Occipital lobe (tissue), 2 donors: ENCODE data around the gene MAF.

DNA sequence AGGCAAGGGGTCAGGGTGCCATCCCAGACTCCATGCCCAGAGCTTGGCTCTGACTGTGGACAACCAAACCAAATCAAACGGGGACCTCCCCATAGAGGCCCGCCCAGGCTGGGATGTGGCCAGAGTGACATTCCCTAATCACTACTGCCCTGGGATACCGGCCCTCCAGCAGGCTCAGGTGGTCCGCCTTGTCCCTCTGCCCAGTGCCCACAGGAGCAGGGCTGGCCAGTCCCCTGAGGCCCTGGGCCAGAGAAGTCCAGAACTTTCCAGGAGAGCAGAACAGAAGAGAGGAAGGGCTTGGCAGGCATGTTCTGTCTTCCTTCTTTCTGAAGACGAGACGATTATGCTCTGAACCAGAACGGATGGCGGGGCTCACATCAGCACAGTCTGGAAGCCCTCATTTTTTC lies 12.8 kb upstream of the BCAR1 start:
- RAMPAGE, long total RNA: no peak

DNA sequence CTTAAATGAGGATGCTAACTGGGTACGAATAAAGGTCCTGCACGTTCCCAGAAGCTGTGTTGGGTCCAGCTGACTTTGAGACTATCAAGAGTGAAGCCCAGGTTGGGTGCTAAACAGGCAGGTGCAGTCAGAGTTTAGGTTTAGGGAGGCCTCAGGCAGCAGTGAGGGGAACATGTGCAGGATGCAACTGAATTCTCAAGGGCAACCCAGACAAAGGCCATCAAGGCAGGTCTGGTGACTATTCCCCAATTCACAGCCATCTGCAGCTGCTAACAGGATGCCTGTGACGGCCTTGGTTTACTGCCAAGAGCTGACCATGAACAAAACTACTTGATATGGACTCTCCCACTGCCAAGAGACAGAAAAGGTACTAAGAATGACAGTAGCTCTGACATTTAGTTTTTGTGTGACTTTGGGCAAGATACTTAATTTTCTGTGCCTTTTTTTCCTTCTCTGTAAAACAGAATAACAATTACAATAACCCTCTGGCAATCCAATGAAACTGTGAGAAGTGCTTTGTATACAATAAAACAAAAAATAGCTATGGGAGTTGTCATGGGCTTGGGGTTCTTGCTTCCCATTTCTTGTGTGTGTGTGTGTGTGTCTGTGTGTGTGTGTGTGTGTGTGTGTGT lies 45.3 kb upstream of the BCAR1 start:
- RAMPAGE, long total RNA: no peak

GRCh38 chr16:75457068-75457365 lies 7.5 kb downstream of the TMEM170A start:
- RAMPAGE, long total RNA: no peak

DNA sequence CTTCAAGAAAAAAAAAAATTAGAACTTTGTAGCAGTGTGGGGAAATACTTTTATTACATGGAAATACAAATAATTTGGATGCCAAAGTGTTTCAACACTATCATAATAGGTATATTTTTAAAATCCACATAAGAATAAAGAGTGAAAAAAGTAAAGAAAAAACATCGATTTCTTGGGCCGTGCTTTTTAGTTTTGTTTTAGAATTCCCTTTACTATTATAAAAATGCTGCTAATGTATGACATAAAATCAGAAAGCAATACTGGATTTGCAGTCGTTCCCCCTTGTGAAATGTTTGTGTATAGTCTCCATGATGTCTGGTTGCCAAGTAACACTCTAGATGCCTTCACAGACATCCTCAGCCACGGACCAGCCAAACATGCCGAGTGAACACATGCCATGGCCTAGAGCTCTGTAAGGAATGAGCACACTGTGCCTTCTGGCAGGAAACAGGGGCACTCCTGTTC lies 6.5 kb upstream of the CHST6 start:
- RAMPAGE, long total RNA: no peak

DNA sequence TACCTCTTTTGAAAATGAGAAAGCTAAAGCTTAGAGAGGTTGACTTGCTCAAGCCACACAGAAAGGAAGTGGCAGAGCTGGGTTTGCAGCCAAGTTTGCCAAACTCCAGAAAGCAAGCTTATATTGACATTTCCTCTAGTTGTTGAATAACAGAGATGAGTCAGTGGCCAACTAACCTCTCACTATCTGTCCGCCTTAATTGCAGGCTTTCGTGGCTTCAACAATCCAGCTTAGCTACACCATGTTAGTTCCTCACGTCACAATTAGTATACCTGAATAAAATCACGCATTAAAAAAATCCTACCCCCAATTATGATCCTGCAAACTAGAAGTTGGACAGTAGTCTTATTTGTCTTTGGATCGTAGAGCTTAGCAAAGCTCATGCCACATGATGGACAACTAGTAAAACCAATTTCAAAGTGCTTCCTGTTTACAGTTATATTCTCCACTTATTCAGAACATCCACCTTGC lies 151.7 kb downstream of the CNTNAP4 start:
- RAMPAGE, long total RNA: no peak

DNA sequence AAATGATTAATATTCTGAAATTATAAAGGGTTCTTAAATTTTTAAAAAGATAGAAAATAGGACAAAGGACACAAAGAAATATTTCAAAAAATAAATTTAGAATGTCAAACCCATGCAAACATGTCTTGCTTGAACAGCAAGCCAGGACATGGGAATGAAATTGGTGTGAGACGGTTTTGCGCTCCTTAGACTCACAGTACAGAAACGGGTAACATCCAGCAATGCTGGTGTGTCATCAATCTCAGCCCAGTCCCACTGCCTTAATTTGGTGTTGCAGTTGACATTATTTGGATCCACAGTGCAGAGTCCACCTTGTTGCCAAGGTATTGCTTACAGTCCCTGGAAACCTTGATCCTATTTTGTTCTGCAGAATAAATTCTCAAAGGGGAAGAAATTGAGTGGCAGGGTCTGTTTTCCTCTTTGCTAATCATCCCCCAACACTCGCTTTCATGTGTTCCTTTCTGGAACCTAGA lies 311.6 kb upstream of the MON1B start:
- RAMPAGE, long total RNA: no peak

GRCh38 chr16:77190107-77190820 lies 726 bp upstream of the MON1B start:
- RAMPAGE, long total RNA: no peak

- RAMPAGE, long total RNA: no peak
Measured at GRCh38 chr16:77236094-77236521, 36.9 kb downstream of the SYCE1L start.

GRCh38 chr16:77656792-77657494 lies 65.4 kb upstream of the NUDT7 start:
- RAMPAGE, long total RNA: no peak

GRCh38 chr16:78002730-78003087 lies 19.6 kb upstream of the CLEC3A start:
- RAMPAGE, long total RNA: no peak

GRCh38 chr16:78292514-78293044 lies 193.1 kb downstream of the WWOX start:
- RAMPAGE, long total RNA: no peak

DNA sequence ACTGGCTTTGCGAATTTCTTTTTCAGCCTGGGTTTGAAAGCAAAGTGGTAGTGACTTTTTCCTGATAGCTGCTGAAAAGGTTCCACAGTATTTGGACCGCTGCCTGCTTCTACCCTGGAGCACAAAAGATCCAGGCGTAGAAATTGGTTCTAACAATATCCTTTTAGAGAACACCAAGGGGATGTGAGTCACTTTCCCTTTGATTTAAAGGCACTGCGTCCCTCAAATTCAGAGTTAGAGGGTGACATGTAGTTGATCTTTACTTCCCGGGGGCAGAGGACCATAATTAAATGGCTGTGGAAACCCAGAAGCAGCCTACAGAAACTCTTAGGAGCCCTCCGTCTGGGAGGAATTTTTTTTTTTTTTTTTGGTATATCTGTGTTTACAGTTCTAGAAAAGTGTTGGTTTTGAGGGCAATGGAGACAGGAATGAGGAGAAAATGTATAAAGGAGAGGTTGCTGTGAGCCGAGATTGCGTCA lies 218.5 kb downstream of the WWOX start:
- RAMPAGE, long total RNA: no peak

DNA sequence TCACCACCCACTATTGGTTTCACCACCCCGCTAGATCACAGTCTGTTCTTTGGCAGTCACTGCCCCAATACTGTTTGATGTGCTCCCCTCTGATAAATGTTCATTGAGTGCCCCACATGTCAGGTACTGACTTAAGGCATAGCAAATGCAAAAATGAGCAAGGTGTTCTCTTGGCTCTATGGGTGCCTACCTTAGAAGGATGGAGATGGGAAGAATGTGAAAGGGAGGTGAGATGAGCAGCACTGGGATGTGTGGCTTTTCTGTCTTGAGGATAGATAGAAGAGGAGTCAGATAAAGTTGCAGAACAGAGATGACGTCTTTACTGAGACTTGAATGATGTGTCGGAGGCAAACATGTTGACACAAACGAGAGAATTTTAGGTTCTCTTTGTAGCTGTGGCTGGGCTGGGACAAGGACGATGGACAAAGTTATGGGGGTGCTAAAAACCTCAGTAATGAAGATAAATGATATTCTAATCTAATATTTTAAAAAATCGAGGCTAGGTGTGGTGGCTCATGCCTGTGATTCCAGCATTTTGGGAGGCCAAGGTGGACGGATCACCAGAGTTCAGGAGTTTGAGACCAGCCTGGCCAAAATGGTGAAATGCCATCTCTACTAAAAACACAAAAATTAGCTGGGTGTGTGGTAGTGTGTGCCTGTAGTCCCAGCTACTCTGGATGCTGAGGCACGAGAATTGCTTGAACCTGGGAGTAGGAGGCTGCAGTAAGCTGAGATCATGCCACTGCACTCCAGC lies 355.6 kb downstream of the WWOX start:
- RAMPAGE, long total RNA: no peak

GRCh38 chr16:78600828-78601512 lies 501.5 kb downstream of the WWOX start:
- RAMPAGE, long total RNA: no peak

- RAMPAGE, long total RNA: no peak
Measured at GRCh38 chr16:78646967-78647567, 547.6 kb downstream of the WWOX start.

DNA sequence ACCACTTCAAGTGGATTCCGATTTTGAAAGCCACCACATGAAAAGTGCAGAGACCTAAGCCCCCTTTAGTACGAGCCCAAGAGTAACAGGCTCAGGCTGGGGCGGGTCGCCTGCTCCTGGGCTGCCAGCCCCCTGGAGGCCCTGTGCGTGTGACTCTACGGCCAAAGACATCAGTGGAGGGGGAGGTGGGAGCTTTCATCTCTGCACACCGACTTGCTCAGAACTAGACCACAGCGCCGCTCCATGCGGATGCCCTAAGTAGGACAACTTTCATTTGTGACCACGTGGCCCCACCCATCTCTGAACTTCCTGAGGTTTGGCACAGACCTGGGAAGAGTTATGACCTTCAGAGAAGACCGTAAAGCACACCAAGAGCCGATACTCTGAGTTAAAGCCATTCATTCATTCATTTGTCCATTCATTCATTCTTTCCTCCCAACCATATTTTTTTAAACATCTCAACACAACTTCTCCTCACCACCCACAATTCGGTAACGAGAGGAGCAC lies 328.2 kb downstream of the MAF start:
- RAMPAGE, long total RNA: no peak

- RAMPAGE, long total RNA: no peak
Measured at GRCh38 chr16:79278389-79278976, 322.1 kb downstream of the MAF start.

GRCh38 chr16:79589753-79590458 lies 10.6 kb downstream of the MAF start:
- RAMPAGE, long total RNA: no peak

DNA sequence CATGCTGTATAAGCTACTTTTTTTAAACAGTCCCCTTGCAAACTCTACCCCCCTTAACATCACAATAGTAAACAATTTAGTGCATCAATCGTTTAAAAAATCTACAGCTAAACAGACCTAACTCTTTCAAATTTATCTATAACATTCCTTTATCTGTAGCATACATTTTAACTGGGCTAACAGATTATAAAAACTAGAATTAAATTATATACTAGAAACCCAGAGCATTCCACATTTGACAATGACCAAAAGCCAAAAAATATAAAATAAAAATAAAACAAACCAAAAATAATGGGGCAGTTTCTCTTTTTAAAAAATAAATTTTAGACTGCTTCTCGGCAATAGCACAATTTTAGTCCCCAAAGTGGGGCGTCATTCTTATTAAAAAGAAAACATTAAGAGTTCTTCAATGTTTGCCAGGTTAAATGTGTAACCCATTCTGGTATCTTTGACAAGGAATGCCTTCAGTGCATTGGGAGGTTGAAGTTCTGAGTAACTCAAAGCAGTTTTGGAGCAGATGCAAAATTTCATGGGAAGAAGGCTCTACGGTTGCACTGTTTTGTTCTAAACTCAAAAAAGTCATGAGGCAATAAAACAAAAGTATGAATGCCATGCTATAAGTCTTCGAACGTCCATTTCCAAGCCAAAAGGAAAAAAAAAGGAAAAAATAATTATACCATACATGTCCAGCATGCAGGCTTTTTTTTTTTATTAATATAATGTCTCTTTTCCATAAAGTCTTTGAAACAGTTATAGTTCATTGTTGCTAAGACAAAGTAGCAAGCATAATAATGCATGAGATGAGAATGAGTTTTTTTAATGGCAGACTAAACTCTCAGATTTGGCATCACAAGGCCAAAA lies 3.2 kb downstream of the MAF start:
- RAMPAGE, long total RNA: no peak

- RAMPAGE, long total RNA: start-site peak on the minus strand at chr16:79600717-79600740, 112 and 98 reads in 2 replicates
Measured at GRCh38 chr16:79600113-79601023, at the start of gene MAF. TSS of gene MAF (minus strand) at chr16:79600737.